SJSA1 (cell line): ENCODE results near the genes TAS2R38 and GSTK1.

GRCh38 chr7:141673912-141674753 is 27.8 kb downstream of the DENND11 start:
- RAMPAGE, long total RNA: no peak

- RAMPAGE, long total RNA: no peak
Observed at GRCh38 chr7:141727740-141728219, 10.4 kb upstream of the SSBP1 start.

GRCh38 chr7:141973662-141974122 is at the start of gene TAS2R38:
TAS2R38 (minus strand) TSS chr7:141973773.
- RAMPAGE, long total RNA: no peak

DNA sequence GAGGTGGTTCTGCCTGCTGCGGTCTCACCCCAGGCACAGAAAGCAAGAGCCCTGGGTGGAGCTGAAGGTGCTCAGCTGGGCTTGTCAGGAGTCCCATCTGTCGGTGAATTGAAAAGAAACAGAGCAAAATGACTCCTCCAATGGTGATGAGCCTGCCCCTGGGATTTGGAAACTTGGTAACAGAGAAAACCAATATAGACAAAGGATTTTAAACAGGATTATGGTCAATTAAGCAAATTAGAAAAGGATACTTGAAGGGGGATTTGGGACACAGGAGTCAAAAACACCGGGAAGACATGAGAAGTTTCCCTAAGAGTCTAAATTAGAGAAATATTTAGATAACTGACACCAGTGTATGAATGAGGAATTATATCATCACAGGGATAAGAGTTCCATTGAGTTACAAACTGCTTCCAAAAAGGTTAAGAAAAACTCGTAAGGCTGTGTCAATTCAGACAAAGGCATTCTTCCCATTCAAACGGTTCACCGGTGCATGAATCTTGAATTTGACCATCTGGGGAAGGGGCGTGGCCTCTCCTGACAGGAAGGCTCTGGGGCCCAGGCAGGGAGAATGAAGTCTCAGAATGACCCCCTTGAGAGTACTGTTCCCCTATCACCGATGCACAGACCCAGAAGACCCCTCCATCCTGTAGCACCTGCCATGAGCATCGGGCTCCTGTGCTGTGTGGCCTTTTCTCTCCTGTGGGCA is 70.0 kb upstream of the PRSS58 start:
- RAMPAGE, long total RNA: no peak

DNA sequence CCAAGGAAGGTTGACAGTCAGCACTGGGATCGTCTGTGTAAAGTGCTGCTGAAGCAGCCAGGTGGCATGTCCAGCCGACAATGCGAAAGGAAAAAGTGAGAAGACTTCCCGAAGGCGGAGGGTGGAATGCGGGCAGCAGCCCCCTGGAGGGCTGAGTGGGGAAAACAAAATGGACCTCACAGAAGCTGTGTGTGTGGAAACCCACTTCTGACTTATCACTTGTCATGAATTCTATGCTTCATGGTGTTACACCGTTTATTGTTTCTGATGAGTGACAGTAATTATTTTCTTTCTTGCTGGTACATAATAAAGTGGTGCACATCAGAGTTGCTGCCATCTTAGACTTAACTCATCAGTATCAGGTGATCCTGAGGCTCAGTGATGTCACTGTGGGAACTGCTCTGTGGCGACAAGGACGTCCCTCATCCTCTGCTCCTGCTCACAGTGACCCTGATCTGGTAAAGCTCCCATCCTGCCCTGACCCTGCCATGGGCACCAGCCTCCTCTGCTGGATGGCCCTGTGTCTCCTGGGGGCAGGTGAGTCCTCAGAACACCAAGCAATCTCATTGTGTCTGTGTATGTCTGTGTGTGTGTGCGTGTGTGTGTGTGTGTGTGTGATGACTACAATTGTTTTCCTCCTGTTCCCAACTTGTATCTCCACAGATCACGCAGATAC is 220.3 kb upstream of the PRSS1 start:
- RAMPAGE, long total RNA: no peak

DNA sequence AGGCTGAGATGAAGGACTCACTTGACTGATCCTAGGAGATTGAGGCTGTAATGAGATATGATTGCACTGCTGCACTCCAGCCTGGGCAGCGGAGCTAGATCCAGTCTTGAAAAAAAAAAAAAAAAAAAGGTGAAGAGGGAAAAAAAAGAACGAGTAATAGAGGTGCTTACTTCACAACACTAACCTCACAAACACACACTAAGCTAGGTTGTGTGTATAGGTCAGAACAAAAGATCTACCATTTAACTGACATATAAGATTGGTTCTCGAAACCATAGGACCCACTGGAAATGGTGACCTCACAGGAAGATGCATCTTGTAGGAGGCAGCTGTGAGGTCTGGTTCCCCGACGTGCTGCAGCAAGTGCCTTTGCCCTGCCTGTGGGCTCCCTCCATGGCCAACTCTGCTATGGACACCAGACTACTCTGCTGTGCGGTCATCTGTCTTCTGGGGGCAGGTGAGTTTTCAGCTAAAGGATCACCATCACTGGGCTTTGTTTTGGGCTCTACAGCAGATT is 133.8 kb upstream of the PRSS1 start:
- RAMPAGE, long total RNA: no peak

DNA sequence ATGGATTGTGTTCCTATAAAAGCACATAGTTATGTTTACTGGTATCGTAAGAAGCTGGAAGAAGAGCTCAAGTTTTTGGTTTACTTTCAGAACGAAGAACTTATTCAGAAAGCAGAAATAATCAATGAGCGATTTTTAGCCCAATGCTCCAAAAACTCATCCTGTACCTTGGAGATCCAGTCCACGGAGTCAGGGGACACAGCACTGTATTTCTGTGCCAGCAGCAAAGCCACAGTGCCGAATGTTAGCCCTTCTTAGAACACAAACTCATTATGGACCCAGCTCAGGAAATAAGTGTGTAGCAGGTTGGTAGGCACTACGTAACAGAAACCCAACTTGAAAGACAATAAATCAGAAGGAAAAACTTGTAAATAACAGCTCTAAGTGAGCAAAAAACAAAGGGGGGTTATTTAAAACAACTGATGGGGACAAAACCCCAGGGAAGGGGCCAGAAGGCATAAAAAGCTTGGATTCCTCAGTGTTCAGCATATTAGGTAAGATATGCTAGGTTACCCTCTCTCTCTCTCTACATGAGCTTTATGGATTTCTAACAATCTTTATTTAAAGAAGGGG is 112.0 kb upstream of the PRSS1 start:
- RAMPAGE, long total RNA: no peak

- RAMPAGE, long total RNA: no peak
Observed at GRCh38 chr7:142720920-142721295, 28.4 kb upstream of the PRSS1 start.

DNA sequence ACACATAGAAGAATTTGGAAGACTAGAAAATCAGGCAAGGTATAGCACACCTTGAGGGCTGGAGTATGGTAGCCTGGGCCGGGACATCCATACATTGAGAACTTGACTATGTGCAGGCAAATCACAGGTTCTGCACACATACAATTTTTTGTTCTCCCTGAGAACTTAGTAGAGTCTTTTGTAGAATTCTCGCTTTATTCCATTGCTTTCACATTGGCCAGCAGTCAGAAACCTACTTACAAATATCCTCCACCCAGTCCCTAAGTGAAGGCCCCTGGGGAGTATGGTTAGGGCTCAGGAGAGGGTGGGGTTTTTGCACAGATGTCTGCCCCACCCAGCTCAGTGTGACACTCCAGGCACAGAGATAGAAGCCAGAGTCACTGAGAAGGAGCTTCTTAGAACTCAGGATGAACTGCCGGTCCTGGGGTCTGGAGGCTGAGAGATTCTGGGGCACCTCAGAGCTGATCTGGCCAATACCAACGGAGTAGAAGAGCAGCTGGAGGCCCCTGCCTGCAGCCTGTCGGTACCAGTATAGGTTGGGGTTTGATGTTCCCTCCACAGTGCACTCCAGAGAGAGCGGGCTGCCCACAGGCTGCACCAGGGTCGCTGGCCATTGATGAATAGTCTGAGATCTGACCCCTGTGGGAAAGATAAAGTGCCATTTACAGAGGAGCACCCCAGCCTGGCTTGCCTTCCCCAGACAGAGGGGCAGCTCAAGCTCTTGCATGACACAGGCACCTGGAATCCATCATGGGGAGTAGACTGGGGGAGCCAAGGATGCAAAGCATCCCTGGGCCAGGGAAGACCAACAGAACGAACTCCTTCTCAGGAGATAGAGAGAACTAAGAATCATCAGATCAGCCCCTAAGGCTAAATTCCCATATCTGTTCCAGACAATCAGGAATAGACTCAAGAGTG is 41.7 kb downstream of the PRSS2 start:
- RAMPAGE, long total RNA: no peak

DNA sequence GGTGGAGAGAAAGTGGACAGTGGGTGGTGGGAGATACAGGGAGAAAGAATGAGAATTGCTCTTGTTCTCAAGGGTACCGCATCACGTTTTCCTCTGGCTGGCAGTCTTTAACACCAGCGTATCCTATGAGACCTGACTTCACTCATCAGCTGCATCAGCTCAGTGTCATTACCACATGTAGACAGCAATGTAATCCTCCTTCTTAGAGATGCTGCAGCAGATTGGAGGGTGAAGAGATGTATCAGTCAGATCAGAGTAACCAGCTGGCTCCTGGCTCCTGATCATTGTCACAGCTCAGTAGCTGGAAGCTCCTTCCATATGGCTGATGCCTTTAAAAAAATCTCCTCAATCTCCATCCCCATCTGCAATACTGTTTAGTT is 39.8 kb upstream of the EPHB6 start:
- RAMPAGE, long total RNA: no peak

GRCh38 chr7:143171663-143172188 is 11.5 kb upstream of the TAS2R39 start:
- RAMPAGE, long total RNA: no peak

GRCh38 chr7:143263253-143264248 is at the start of gene GSTK1:
GSTK1 (plus strand) TSS chr7:143263441.
- RAMPAGE, long total RNA: no peak

GRCh38 chr7:143268607-143269769 is 5.7 kb downstream of the GSTK1 start:
- RAMPAGE, long total RNA: no peak

DNA sequence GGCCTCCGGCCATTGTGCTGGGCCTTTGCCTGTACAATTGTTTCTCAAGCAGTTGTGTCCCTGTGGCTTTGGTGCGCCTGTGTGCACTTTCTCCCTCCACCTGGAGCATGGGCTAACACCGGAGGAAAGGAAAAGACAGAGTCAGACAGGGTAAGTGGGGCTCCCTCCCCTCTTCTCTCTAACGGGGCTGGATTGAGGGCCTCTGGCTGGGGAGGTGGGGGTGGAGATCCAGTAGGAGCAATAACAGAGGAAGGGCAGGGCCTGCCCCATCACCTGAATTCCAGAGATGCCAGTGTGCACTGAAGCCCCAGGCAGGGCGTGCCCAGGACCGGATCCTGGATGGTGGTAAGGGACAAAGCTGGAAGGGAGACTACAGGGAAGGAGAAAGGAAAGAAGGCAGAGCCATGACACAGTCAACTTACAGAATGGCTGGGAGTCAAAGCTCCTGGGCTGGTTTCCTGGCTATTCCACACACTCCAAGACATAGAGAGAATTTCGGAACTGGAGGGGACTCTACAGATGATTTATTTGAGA is 605 bp downstream of the TMEM139 start:
- RAMPAGE, long total RNA: no peak

DNA sequence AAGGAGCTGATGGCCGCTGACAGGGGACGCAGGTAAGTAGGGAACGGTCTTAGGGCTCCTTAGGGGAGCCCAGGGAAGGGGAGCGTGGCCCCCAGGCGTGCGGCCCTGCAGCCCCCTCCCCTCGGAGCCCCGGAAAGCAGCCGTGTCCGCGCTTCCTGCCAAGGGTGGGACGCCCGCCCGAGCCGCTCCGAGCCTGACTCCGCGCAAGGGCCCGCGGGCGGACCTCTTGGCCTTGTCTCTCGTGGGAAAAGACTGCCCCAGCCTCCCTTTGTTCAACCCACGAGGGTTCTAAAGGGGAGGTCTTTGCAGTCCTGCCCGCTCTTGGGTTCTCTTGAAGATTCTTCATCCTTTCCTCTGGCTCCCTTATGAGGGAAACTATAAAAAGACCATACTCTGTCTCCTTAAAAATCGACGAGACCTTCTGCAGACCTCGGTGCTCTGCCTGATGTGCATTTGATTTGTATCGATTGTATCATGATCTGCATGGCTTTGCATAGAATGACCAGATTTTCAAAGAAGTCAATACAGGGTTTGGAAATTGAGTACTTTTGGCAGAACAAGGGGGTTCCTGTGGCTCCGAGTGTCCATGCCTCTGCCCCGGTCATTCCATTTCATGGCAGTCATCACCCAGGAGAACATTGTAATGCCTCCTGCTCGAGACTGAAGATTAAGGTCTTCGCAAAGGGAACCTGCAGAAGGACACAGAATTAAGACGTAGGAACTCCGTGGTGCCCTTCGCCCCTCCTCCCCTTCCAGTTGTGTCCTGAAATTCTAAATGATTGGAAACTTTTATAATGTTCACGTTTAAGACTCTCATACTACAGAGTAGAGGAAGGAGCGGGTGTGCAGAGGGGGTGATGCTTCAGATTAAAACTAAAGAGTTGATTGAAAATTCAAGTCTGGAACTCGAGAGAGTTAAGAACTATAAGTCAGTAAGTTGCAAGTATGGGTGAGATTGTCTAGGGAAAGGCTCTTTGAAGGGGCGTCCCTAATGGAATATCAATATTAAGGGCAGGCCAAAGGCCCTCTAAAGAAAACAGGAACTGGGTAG is 672 bp downstream of the CASP2 start:
- RAMPAGE, long total RNA: no peak

GRCh38 chr7:143289549-143289840 is 1.3 kb downstream of the CASP2 start:
- RAMPAGE, long total RNA: no peak

GRCh38 chr7:143302967-143304206 is 12.5 kb upstream of the CLCN1 start:
- RAMPAGE, long total RNA: no peak

- RAMPAGE, long total RNA: no peak
Observed at GRCh38 chr7:143371905-143372642, 9.1 kb upstream of the ZYX start.

DNA sequence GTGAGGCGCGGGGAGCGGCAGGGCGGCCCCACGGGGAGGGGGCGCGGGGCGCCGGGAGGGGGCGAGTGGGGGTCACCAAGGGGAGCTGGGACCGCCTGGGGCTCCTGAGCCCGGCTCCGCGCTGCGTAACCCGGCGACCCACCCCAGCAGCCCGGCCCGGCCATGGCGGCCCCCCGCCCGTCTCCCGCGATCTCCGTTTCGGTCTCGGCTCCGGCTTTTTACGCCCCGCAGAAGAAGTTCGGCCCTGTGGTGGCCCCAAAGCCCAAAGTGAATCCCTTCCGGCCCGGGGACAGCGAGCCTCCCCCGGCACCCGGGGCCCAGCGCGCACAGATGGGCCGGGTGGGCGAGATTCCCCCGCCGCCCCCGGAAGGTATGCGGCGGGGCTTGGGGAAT is 261 bp downstream of the ZYX start:
- RAMPAGE, long total RNA: no peak

GRCh38 chr7:143391769-143392865 is 11.0 kb downstream of the ZYX start:
- RAMPAGE, long total RNA: no peak